ENCODE measurements around a stretch of chr6.

GRCh38 chr6:157954074-157955331, 27.2 kb upstream of the SYNJ2 start:
- RRBS = 99% methylated on average over 3 of the region's 37 CpGs

- RRBS = no CpG with 5 or more reads among the region's 15 CpGs
Observed at GRCh38 chr6:158002707-158003790, 21.4 kb downstream of the SYNJ2 start.

GRCh38 chr6:158018184-158018943, 36.7 kb downstream of the SYNJ2 start:
- RRBS = no CpG with 5 or more reads among the region's 21 CpGs

DNA sequence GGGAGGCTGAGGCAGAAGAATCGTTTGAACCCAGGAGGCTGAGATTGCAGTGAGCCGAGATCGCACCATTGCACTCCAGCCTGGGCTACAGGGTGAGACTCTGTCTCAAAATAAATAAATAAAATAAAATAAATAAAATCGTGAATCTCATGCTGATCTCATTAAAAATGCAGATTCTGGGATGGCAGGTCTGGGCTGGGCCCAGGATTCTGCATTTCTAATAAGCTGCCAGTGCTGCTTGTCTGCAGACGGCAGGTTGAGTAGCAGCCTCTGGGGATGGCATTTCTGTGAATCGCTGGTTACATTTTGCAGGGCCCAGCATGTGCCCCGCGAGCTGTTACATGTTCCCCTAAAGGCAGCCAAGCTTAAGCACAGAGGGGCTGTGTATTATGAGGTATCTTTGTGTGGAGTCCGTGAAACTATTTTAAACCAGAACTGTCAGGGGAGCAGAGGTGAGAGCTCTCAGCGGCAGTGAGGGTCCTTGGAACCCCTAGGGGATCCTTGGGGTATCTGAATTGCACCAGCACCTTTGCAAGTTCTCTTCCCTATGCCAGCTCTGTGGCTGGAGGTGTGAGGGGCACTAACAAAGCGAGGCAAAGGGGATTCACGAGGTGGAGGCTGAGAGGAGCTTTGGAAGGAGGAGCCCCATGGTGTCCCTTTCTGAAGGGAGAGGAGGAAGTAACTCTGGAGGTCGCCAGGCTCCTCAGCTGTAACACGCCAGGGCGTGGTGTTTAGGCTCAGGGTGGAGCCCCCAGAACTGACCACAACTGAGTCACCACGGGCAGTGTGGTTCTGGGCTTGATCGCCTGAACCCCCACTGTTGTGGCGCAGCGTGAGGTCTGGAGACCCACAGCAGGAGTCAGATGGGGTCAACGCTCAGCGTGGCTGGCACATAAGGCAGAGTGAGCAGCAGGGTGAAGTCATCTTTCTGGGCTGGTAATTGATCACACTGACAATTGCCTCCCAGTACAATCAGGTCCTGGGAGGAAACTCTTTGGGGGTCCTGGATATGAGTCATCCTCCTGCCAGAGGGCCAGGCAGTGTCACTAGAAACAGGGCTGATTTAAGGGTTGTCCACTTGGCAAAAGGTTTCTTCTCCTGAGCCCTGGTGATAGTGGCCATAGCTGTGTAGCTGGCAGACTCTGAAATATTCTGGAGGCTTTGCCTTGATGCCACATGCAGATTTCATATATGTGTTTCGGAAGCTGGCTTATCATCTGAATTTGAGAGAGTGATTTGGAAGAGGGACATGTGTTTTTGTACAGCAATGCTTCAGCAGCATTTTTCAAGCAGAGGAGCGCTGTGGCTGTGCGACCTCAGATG, 49.6 kb downstream of the SYNJ2 start:
- RRBS = no CpG with 5 or more reads among the region's 24 CpGs

- RRBS = no CpG with 5 or more reads among the region's 19 CpGs
Observed at GRCh38 chr6:158046692-158047470, 65.2 kb downstream of the SYNJ2 start.

DNA sequence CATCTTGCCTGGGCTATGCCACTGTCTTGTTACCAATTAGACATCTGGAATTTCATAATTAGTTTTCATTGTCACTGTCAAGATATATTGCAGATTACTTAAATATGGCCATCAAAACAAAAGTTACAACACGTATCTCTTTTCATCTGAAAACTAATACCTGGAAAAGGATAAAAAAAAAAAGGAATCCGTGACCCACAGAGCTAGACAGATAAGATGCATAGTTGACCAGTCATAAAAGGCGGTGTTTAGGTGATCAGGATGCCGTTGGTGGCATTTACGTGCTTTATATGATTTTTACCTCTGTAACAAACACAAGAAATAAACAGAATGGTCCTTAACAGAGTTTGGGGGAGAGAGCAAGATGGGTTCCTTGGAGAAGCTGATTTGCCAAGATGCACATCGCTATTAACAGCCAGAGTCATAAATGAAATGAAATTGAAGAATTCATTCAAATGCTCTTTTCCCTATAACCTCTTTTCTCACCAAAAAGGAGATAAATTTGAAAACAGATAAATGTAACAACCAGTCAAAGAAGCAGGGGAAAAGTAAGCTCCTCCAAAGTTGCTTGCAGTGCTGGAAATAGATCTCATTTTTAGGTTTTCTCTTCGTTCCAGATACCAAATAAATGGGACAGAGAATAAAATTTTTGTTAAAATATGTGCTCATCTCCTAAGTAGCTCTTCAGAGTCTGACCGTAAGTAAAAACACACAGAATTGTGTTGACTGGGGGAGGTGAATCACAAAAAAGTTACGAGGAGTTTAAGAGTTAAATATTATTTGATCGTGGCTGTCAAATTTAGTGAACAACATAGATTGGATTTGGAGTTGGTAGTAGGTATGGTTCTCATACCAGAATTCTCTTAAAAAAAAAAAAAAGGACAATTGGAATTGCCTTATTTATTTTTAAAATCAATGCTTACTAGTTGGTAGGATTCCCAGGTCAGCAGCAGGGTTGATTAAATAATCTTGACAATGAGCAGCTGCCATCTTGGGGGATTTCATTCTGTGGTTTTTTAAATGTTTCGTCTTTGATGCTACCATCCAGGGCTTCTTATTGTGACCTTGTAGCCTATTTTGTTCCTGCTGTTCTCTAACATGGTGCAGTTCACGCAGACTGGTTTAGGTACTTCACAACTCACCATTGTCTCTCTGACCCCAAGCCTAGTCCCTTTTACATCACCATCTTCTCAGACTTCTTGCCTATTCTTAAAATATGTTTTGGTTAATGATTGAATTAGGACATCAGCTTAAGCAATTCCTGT, 70.0 kb downstream of the SERAC1 start:
- RRBS = no CpG with 5 or more reads among the region's 12 CpGs

DNA sequence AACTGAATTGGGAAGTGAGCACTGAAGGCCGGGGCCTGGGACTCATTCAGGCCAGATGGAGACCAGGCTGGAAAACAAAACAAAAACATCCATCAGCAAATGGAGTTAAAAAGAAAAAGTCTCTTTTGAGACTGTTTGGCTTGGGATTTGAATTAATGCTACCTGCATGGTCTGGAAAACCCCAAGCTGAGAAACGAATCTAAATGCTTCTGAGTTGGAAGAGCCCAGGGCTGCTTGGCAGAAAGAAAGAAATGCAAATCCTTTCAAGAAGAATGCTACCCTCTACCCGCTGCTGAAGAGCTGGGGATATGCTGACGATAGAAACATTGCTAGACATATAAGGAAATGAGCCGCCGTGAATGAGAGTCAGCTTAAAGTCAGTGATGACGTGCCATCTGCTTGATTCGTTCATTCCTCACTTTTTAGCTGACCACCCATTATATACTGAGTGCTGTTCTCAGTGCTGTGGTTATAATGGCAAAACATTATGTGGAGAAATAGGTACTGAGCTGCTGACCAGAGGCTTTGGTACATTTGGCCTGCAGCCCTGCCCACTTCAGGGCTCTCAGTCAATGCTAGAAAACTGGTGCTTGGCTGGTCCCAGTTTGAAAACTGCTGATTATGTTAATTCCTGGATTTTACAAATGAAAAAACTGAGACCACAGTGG, 28.0 kb upstream of the TULP4 start:
- RRBS = no CpG with 5 or more reads among the region's 8 CpGs

GRCh38 chr6:158560248-158561323, 695 bp downstream of the TMEM181 start:
- RRBS = 4% methylated on average over 32 of the region's 86 CpGs

DNA sequence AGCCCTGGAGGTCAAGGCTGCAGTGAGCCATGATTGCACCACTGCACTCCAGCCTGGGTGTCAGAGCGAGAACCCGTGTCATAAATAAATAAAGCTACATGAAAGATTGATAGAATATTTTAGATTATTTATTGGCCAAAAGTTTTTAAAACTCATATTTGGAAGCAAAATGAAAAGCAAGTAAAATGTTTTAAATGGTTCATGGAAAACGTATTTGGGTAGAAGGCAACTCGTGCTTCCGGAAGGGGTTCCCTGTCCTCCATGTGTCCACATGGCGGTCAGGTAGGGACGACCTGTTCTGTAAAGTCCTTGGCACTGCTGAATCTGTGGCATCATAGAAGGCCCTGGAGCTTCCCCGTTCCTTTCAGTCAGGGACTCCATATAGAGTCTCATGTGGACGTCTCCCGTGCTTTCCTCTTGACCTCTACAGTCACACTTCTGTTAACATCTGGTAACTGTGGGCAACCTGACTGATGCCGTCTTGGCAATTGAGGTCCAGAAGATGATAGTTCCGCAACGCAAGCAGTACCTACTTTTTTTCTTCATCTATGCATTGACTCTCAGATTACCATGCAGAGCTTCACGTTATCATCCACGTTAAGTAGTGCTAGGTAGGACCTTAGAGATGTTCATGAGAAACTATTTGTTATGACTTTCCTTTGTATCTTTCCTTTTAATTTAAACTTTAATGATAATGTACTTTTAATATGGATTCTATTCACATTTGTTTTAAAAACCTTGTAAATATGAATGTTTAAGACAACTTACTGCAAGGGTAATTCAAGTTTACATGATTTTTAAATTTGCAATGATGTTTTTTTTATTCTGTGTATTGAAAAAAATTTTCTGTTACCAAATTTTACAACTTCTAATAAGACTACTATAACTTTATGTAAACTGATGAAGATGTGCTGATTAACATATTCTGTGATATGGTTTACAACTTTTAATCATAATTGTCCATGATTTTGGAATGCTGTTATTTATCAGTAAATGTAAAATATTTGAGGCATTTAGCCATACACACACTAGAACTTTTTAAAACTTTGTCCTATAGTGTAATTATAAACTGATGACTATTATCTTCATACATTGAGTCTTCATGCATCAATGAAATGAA, 11.2 kb downstream of the DYNLT1 start:
- RRBS = no CpG with 5 or more reads among the region's 15 CpGs

DNA sequence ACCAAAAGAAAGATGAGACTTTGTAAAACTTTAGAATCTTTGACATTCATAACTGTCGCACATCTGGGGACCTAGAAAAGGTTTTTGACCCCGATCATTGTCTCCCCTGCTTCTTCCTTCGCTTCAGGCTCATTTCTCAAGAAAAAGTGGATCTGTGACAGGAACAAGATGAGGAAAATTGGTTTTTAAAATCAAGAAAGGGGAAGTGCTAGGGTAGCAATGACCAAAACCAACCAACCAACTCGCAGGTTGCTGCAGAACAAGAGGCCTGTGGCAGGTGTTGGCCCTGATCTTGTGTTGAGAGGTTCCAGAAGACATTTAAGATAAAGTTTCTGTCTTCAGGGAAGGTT, 17.7 kb downstream of the SYTL3 start:
- RRBS = no CpG with 5 or more reads among the region's 4 CpGs

DNA sequence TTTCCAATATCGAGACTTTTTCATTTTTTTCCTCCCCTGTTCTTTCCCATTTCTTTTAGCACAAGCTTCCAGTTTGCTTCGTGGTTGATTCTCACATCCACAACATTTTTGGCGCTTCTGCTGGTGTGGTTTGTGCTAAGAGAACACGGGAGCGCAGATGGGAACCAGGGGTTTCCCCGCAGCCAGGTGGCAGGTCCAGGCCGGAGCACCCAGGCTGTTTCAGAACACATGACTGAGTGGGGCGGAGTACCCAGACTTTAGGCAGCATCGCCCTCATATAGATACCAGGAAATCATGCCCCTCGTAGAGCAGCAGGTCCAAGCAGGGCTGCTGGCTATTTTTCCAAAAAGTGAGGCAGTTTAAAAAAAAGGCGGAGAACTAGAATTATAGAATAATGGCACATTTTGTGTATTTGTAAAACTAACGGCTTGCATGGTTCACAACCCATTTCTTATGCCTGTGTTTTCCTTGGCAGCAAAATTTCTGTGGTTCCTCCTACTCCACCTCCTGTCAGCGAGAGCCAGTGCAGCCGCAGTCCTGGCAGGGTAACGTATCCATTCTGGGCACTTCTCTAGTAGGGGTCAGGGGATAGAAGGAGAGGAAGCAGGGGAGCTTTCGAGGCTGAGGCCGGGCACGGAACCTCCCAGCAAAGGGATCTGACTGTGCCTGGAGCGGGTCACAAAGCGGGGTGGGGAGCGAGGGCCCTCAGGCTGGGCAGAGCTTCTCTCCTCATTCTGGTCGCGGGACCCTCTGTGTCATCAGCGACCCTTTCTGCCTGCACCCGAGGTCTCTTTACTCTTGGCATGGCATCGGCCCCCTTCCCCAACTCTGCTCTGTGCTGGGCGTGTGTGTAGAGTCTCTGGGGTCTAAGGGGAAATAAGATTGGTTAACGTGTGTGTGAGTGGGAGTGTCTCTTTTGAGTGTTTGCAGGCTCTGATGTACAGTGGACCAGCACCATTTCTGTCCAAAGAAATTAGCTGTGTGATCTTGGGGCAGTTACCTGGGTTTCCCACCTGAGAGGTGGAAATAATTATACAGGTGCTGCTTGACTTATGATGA, 58.3 kb downstream of the SYTL3 start:
- RRBS = no CpG with 5 or more reads among the region's 28 CpGs

GRCh38 chr6:158720273-158721157, 70.7 kb downstream of the SYTL3 start:
- RRBS = no CpG with 5 or more reads among the region's 19 CpGs

DNA sequence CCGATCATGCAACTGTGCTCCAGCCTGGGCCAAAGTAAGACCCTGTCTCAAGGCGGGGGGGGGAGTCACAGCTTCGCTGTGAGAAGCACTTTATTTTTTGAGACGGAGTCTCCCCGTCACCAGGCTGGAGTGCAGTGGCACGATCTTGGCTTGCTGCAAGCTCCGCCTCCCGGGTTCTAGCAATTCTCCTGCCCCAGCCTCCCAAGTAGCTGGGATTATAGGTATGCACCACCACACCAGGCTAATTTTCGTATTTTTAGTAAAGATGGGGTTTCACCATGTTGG, 54.1 kb downstream of the EZR start:
- RRBS = no CpG with 5 or more reads among the region's 9 CpGs

DNA sequence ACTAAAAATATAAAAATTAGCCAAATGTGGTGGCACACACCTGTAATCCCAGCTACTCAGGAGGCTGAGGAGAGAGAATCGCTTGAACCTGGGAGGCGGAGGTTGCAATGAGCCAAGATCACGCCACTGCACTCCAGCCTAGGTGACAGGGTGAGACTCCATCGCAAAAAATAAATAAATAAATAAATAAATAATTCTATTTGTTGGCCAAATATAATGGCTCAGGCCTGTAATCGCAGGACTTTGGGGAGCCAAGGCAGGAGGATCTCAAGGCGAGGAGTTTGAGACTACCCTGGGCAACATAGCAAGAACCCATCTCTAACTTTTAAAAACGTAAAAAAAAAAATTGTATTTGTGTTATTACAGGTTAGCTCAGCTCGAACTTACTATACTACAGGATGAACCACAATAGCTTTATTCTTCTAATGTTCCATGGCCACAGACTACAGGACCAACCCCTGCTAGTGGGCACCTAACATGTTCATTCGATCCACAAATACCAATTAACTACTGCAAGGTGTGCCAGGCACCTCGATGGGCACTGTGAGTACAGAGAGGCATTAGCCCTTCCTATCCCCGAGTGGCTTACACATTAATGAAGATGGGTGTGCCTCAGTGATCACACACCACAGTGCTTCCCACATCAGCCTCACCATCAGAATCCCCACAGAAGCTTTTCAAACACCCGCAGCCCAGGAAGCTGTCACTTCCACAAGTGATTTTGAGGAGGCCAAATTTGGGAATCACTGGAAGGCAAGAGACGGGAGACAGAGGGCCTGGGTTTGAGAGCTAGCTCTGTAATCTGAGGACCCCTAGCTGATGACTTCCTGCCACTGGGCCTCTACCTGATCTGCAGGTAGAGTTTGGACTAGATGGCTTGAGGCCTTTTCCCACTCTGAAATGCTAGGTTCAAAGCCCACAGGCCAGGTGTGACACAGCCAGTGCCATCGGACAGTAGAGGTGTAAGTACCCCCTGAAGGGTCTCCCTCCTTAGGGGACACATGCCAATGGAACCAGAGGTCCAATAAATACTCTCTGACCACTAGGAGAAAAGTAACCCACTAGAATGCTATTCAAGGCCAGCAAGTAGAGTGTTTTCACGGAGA, 23.7 kb downstream of the EZR start:
- RRBS = no CpG with 5 or more reads among the region's 15 CpGs

DNA sequence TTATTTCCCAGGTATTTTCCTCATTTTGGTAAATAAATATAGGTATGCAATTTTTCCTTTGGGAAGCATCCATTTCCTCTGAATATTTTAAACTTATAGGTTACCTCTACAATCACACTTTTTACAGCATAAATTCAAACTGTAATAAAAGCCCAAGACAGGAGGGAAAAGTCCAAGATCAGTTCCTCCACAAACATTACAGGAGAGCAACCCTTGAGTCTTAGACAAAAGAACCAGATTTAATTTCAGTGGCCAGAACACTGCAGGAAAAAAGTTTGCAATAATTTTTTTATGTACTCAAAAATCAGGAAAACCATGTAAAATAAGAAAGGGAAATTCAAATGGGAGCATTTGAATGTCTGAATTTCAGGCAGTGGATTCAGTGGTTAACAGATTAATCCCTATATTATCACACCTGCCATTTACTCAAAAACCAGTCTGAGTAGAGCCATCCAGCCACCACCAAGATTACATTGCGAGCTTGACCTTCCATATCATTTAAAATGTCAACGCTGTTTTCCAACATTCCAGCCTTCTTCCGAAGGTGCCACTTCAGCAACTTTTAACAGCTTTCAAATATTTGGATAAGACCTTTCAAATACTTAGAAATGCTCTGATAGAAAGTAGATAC, 22.0 kb downstream of the EZR start:
- RRBS = no CpG with 5 or more reads among the region's 3 CpGs

DNA sequence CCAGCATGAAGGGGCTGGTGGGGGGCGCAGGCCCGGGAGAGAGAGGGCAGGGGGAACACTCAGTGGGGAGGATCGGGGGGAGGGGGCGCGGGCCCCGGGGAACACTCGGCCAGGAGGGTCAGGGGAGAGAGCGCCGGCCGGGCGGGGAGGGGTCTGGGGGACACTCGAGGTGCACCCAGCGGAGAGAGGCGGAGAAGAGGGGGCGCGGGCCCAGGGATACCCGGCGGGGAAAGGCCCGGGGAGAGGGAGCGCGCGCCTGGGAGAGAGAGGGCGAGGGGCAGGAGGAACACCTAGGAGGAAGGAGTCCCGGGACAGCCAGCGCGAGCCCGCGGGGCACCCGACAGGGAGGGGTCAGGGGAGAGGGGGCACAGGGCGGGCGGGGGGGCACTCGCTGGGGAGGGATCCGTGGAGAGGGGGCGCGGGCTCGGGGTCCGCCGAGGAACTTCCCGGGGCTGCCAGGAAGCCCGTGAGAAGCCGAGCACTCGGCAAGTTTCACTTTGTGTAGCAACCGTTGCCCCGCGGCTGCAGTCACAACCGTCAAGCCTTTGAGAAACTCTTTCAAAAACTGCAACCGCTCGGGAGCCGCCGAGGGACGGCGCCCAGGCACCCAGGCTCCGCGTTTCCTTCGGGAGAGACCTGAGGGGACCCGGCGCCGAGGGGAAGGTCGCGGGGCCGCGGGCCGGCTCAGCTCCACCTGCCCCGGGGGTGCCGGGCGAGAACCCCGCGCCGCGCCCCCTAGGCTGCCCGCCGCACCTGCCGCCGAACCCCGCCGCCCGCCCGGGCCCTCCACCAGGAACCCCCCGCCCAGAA, 490 bp downstream of the EZR start:
- RRBS = 4% methylated on average over 34 of the region's 79 CpGs

DNA sequence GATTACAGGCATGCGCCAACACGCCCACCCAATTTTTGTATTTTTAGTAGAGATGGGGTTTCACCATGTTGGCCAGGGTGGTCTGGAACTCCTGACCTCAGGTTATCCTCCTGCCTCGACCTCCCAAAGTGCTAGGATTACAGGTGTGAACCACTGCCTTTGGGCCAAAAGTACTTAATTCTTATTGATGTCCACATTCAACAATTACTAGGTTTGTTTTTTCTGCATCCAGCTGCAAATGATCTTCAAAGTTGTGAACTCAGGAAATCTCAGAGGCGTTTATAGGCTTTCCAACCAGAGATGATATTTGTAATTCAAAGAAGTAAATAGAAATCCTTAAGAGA, 49.4 kb upstream of the EZR start:
- RRBS = no CpG with 5 or more reads among the region's 4 CpGs

DNA sequence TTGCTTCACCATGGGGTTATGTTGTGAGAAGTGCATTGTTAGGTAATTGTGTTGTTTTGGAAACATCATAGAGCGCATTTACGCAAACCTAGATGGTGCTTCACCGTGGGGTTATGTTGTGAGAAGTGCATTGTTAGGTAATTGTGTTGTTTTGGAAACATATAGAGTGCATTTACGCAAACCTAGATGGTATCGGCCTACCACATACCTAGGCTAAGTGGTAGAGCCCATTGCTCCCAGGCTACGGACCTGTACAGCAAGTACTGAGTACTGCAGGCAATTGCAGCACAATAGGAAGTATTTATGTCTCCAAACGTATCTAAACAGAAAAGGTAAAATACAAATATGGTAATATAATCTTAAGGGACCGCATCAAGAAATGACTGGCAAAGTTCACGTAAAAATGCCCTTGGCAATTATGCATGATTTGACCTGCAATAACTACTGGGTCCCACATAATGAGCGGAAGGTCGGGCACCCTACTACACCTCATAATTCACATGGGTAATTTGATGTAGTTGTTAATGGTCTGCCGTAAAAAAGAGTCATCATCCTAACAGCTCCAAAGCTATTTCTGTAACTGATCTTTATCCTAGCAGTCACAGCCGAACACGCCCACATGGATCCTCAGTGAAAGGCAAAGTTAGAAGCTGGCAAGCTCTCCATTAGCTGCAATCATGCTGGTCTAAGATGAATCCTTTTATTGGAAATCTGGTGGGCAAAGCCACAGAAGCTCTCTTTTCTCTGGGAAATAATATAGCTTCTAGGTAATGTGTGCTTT, 76.0 kb downstream of the RSPH3 start:
- RRBS = no CpG with 5 or more reads among the region's 14 CpGs

DNA sequence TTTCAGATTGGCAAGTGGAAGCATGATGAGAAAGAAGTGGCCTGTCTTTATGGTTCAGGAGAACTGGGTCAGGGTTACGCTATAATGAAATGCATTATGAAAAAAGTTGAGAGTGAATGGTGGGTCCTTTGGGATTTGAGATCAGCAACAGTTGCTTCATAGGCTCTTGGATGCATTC, 1.8 kb downstream of the TAGAP start:
- RRBS = no CpG with 5 or more reads among the region's 1 CpG

DNA sequence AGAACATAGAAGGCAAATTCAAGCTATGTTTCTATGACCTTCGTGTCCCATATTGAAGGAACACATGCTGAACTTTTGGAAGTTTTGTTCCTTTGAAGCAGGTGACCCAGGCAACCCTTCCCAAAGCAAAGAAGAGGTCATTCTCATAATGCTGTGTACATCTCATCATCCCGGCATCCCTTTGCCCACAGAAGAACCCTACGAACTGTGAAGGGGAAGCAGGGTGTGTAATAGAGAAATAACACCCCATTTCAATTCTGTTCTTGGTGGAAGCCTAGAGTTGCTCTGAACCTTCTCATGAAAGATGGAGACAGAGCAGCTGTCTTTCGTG, 19.0 kb upstream of the TAGAP start:
- RRBS = no CpG with 5 or more reads among the region's 4 CpGs

All from HL-60 (cell line).